ENCODE data around the gene GAL.

DNA sequence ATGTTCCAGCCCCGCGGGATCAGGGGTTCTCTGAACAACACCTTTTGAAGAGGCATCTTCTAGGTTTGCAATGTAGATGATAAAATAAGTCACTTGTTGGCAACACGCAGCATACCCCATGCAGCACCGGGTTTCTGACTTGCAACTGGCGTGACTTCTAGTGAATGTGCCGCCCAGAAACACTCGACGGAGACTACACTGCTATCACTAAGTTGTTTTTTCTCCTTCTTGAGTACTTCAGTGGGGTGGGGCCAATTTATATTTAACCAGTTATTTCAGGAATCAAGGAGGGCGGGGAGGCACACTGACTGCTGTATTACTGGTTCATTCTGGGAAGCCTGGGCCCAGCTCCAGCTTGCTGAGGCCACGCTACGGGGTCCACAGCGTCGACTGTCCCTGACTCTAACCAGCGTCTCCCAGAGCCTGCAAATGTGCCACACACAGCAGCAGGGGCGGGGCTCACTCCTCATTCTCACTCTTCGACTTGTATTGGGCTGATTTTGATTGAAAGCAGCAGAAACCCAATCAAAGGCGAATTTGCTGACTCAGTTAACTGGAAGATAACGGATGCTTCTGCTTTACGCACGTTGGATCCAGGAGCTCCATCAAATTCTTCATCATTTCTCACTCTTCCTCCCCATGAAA lies 25.1 kb upstream of the GSTP1 start:
- RRBS: no CpG with 5 or more reads among the region's 20 CpGs

DNA sequence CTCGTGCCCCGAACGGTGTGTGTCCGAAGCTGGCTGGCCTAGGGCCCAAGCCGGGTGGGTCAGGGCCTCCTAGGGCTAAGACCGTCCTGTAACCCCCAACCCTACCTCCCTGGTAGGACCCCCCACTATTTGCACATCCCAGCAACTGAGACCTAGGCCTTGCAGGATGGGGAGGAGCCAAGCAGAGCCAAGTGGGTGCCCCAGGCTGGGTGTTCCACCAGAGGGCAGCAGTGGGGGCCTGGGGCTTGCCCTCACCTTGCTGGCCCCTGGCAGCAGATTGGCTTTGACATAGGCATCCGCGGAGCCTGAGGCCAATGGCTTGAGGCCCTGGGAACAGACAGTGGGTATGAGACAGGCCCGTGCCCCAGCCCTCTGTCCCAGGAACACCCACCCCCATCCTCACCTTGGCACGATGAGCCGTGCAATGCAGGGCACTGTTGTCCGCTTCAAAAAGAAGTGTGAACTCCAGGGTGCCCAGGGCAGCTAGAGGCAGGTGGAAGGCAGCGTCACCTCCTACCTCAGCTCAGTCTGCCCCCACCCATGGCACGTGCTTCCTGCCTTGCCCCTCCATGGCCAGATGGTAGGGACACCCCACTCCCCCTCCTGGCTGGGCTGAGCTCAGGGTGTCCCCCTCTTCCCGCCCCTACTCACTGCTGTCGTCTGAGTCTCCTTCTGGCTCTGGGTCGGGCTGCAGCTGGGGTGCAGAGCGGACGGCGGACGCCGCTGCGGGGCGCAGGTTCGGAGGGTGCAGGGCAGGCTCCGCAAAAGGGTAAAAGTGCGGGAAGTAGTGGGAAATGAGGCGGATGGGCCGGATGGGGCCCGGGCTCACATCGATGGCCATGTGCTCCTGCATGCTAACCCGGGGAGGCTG lies 8.9 kb downstream of the NDUFV1 start:
- RRBS: 55% methylated on average over 2 of the region's 32 CpGs

DNA sequence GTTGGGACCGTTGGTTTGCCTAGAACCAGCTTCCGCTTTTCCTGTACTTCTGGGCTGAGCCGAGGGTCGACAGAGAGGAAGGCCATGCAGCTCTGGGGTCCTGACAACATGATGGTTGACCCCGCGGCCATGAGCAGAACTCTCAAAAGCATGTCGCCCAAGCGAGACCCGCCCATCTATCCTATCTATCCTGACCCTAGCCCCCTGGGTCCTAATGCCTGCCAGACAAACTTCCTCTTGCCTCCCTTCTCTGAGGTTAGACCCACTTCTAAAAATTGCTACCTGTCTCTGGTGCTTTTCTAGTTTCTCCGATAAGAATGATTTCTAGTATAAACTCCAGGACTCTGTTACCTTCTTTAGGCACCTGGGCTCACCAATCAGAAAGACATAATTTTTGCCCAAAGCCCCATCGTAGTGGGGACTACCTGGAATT lies 9.0 kb downstream of the NUDT8 start:
- RRBS: no CpG with 5 or more reads among the region's 11 CpGs

GRCh38 chr11:67695443-67696170 lies 21.2 kb upstream of the ALDH3B2 start:
- RRBS: no CpG with 5 or more reads among the region's 21 CpGs

DNA sequence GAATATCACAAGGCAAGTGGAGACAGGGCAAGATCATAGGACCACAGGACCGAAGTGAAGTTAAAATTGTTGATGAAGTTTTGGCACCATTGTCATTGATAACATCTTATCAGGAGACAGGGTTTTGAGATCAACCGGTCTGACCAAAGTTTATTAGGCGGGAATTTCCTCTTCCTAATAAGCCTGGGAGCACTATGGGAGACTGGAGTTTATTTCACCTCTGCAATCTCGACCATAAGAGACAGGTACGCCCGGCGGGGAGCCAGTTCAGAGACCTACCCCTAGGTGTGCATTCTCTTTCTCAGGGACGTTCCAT lies 160.7 kb downstream of the UNC93B1 start:
- RRBS: no CpG with 5 or more reads among the region's 8 CpGs

GRCh38 chr11:67848441-67848971 lies 155.4 kb downstream of the UNC93B1 start:
- RRBS: no CpG with 5 or more reads among the region's 13 CpGs

GRCh38 chr11:68014270-68015081 lies 4.3 kb downstream of the ALDH3B1 start:
- RRBS: no CpG with 5 or more reads among the region's 20 CpGs

DNA sequence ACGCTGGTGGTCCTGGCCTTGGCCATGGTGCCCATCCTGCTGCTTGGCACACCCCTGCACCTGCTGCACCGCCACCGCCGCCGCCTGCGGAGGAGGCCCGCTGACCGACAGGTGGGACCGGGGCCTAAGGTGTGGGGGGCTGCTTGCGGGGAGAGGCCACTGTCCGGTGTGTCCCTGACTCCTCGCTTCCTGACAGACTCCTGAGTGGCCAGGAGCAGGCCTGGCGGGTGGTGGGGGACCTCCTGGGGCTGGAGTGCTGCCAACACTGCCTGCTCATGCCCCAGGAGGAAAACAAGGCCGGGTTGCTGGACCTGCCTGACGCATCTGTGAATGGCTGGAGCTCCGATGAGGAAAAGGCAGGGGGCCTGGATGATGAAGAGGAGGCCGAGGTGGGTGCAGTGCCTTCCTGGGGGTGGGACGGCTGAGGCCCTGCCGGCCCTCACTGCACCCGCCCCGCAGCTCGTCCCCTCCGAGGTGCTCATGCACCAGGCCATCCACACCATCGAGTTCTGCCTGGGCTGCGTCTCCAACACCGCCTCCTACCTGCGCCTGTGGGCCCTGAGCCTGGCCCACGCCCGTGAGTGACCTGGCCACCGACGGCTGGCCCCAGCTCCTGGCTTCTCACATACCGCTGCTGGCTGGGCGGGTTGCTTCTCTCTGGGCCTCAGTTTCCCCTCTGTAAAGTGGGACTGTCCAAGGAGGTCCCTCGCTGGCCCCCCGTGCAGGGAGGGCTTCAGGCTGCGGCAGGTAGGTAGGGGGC lies 11.0 kb downstream of the TCIRG1 start:
- RRBS: 97% methylated on average over 3 of the region's 36 CpGs

GRCh38 chr11:68050438-68051143 lies 11.8 kb downstream of the TCIRG1 start:
- RRBS: 100% methylated on average over 1 of the region's 19 CpGs

DNA sequence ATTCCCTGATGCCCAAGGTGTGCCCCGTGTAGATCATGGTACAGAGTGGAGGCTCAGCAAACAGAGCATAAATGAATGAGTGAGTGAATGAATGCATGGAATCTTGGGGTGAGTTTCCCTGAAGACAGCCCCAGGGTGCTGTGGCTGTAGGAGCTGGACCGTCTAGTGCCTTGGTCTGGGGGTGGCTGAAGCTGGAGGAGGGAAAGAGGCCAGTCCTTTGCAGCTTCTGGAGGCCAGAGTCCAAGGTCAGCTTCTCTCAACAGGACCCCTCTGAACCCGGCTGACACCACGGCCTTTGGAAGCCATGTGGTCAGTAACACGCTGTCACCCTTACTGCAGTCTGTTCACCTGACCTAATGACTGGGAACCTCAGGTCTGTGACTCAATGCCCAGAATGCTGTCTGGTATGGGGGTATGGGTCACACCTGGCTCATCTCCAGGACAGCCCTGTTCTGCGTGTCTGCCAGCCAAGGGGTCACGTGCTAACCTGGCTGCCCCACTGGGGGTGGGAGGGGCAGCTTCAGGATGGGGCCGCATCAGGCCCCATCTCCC lies 24.0 kb upstream of the CHKA start:
- RRBS: no CpG with 5 or more reads among the region's 8 CpGs

DNA sequence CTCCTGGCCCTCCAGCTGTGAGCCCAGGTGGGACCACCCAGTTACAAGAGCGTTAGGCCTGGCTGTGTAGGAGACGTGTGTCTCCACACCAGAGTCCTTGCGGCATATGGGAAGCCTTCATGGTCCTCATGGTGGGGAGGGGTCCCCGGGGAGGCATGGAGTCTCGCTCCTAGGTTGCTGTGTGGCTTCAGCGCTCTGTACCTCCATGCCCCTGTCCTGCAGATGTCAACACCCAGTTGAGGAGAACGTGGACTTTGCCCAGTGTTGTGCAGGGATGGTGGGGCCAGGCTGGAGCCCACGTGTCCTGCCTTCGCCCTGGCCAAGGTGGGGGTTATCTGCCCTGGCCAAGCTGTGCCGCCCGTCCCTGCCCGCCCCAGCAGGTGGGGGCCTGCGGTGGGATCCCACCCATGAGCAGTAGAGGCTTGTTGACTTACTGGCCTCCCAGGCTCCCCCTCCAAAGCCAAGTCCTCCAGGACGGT lies 14.4 kb downstream of the LRP5 start:
- RRBS: no CpG with 5 or more reads among the region's 14 CpGs

DNA sequence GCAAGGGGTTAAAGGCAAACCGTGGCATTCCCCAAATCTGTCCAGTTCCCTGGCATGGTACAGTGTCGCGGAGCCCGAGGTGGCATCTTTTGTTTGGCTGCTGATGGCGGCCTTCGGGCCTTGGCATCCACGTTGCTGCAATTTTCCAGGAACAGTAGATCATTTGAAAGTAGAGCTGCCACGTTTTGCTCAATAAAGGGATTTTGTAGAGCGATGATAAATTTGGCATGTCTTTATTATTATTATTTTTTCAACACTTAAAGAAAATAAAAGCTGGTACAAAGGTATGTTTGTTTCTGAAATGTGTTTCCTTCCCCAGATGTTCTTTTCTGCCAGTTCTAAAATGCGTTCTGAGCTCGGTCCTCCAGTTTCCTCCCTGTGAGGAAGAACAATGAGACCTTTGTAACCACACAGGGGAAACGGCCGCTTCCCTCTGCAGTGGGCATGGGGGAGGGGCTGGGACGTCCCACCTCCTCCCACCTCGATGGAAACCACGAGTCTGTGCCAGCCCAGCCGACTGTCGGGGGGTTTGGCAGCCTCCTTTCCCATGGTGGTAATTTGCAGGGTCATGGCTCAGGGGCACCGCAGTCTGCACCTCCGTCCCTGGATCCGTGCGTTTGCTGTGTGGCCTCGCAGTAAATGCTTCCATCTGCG lies 15.8 kb downstream of the LRP5 start:
- RRBS: no CpG with 5 or more reads among the region's 24 CpGs

GRCh38 chr11:68338014-68338273 lies 25.6 kb downstream of the LRP5 start:
- RRBS: no CpG with 5 or more reads among the region's 3 CpGs

DNA sequence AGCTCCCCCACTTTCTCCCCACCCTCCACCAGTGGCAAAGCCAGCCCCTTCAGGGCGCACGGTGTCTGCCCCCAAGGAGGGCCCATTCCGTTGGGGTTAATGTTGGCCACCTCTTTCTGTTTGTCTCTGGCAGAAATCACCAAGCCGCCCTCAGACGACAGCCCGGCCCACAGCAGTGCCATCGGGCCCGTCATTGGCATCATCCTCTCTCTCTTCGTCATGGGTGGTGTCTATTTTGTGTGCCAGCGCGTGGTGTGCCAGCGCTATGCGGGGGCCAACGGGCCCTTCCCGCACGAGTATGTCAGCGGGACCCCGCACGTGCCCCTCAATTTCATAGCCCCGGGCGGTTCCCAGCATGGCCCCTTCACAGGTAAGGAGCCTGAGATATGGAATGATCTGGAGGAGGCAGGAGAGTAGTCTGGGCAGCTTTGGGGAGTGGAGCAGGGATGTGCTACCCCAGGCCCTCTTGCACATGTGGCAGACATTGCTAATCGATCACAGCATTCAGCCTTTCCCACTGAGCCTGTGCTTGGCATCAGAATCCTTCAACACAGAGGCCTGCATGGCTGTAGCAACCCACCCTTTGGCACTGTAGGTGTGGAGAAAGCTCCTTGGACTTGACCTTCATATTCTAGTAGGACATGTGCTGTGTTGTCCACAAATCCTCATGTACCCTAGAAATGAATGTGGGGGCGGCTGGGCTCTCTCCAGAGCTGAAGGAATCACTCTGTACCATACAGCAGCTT lies 22.1 kb upstream of the PPP6R3 start:
- RRBS: no CpG with 5 or more reads among the region's 23 CpGs

DNA sequence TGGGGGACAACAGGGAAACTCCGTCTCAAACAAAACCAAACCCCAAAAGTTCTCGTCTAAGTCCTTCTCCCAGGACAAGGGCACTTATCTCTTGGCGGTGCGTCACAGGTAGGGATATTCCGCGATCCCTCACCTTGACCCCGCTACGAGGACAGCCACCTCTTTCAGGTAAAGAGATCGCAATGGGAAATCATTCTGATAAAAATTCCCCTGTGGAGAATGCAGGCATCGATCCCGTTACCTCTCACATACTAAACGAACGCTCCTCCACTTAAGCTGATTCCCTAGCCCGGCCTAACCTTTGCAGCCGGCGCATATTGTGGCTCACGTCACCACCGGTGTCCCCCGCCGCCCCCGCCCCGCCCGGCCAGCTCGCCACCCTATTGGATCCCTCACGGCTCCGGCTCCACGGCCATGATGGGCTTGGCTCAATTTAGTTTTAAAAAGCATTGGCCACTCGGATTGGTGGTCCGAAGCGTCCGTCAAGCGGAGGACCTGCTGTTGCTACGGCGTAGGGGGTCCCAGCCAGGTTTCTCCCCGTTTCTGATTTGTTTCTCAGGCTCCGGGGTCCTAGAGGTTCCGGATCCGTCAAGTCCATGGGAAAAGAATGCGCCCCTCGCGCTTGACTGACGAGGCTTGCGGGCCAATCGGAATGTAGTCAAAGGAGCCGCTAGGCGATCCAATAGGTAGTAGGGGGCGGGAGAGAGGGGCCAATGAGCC lies 457 bp upstream of the PPP6R3 start:
- RRBS: 0% methylated on average over 5 of the region's 47 CpGs

DNA sequence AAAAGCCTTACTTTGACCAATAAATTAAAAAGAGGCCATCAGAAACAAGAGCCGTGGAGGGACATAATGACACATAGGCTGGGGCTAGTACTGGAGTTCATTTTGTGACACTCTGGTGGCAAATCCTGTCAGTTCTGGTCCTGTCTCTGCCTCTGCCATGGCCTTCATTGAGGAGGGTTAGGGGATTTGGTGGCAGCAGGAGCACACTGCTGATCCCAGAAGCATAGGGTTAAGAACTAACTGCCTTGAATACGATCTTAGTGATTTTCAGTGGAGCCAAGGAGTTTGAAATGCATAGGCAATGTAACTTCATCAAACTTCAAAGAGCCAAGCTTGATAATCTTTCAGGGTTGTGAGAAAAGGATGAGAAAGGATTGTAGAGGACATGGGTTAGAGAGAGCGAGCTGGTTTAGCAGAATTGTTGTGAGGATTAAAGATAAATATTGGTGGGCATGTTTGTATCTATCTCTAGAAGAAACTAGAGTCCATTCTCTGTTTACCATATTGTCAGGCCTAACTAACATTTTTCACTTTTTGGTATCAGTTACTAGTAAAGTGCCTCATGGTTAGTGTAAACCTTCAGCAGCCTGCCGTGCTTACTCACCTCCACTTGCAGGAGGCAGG lies 20.7 kb downstream of the PPP6R3 start:
- RRBS: no CpG with 5 or more reads among the region's 4 CpGs

- RRBS: 8% methylated on average over 49 of the region's 126 CpGs
Measured at GRCh38 chr11:68684142-68685320, at the start of gene GAL. Gene GAL (plus strand): TSS chr11:68684544.

GRCh38 chr11:68762900-68763820 lies 11.8 kb upstream of the TESMIN start:
- RRBS: no CpG with 5 or more reads among the region's 19 CpGs

GRCh38 chr11:68770749-68771520 lies 19.6 kb upstream of the TESMIN start:
- RRBS: no CpG with 5 or more reads among the region's 18 CpGs

DNA sequence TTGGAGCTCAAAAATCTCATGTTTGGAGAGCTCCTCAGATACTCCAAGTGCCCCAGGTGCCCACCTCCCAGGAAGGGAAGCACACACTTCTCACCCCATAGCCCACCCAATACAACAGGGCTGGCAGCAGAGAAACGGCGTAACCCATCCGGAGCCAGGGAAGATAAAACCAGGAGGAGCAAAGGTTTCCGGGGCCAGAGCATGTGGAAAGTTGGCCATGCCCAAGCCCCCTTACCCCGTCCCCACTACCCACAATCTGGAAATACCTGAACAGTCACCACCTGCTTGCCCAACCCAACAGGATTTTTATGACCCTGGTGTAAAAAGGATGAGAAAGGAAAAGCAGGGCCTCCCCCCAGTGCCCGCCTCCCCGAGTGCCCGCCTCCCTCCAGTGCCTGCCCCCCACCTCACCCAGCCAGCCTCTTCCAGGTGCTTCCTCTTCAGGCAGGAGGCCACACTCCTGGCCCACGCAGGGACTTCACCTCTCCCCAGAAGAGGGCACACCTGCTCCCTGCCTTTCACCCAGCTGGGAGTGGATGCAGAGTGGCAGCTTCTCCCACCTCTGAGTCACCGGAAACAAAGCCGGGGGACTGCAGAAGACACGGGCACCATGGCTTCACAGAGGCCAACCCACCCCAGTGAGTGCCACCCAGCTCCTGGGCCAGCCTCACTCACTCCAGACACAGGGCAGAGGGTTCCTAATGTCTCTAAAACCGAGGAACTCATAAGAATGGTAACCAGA lies 16.2 kb downstream of the CPT1A start:
- RRBS: 25% methylated on average over 1 of the region's 13 CpGs